ENCODE measurements around a stretch of chr6.

DNA sequence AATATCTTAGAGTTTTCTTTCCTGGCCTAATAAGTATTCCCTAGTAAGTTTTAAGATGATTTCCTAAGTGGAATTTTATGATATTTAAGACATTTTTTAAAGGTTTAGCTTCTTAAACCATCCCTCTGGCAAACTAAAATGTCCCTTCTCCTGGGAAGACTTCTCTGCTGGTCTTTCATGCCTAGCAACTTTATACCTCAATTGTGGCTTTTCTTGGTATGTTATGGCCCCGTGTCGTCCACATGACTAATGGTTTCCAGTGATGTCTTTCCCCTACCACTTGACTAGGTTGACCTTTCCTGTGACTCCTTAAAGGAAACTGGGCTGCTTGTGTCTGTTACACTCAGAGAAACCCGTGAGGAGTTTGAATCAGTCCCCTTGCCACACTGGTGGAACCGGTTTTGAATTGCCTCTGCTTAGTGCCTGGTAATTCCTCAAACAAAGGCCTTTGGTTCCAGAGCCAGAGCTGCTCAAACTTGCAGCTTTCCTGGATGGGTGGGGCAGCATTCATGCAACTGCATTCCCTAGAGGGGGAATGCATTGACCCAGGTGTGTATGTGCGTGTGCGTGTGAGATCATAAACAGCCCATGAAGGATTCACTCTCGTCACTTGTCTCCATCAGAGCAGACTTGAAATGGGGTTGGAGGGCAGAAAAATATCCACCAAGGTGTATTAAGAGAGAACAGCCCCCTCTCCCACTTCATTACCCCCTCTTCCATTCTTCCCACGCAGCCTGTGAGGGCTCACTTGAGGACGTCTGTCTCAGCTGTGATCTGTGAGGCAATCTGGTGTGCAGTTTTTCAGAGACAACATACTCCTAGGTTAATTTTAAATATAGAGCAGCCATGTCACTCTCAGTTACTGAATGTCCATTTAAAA is 22.0 kb downstream of the ECT2L start:
- PRO-cap, result no peak

DNA sequence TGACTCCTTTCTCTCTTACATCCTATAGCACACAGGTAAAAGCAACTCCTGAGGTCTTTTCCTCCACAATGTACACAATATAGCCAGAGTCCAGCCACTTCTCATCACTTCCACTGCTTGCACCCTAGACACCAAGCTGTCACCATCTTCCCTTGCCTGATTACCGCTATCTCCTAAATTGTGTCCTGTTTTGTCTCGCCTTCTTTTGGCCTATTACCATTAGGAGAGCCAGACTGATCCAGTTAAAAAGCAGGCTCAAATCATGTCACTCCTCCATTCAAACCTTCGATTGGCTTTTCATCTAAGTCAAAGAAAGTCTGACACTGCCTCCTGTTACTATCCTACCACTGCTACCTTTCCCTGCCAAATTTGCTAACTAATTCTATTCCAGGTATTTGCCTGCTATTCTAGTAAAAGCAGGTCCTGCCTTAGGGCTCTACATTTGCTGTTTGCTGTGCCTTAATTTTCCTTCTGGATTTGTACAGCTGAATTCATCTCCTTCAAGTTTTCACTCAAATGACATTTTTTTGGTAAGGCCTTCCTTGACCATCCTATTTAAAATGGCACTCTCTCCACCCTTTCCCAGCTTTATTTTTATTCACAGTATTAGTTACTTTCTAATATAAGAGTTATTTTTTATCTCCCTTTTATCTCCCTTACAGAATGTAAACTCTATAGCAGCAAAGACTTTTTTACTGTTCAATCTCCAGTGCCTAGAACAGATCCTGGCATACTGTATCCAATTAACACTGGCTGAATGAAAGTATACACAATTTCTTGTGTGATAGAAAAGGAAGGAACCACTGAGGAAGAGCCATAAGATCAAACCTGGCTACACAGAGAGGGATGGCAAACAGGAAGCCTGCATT is 68.6 kb downstream of the REPS1 start:
- PRO-cap, result no peak

GRCh38 chr6:139016840-139017703 is 11.5 kb upstream of the ABRACL start:
- PRO-cap, result no peak

DNA sequence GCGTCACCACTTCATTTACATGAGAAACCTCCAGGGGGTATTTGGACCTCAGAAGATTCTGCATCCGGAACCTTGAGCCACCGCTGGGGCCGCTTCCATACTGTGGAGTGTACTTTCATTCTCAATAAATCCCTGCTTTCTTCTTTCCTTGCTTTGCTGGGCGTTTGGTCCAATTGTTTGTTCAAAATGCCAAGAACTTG is 1.5 kb upstream of the HECA start:
- PRO-cap, result bidirectional peak, plus-strand start at position 51 of the sequence, minus-strand start outside the sequence

DNA sequence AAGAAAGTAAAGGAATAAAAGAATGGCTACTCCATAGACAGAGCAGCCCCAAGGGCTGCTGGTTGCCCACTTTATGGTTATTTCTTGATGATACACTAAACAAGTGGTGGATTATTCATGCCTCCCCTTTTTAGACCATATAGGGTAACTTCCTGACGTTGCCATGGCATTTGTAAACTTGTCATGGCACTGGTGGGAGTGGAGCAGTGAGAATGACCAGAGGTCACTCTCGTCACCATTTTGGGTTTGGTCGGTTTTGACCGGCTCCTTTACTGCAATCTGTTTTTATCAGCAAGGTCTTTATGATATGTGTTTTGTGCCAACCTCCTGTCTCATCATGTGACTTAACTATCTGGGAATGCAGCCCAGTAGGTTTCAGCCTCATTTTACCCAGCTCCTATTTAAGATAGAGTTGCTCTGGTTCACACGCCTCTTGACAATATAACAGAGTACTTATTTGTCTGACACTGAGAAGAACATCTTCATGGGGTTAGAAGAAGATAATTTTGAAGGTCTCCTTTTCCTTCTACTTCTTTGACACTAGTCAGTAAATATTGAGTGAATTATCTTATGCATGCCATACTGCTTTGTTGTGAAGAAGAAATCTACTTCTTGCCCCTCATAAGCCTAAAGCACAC is 22.2 kb downstream of the HECA start:
- PRO-cap, result no peak

GRCh38 chr6:139170151-139171123 is 35.6 kb downstream of the HECA start:
- PRO-cap, result no peak

GRCh38 chr6:139171688-139172173 is 36.9 kb downstream of the HECA start:
- PRO-cap, result no peak

- PRO-cap, result no peak
Measured at GRCh38 chr6:139176917-139178008, 42.4 kb downstream of the HECA start.

DNA sequence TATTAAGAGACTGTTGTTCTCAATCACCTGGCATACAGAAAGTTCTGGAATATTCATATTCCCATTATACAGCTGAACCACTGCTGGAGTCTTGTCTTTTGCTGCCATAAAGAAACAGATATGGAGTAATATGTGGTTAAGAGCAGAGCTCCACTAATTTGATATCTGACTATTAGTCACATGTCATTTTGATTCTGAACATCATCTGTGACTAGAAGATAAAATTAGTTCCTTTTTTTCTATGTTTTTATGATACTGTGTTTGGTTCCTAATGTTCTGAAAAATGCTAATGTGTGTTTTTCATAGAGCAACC is 33.2 kb upstream of the TXLNB start:
- PRO-cap, result unidirectional peak, minus-strand start at position 163 of the sequence

DNA sequence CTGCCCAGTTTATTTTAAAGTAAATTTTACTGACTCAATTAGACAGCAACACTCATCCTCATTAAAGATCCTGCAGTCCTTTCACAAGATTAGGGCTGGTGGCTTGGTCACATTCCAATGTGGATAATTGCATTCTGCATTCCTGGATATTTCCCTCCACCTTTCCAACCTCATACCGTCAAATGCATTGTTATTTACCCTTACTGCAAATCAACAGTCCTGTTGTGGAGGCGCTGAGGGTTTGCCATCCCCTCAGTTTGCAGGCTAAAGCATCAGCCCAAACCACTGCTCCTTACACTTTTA is 5.4 kb downstream of the CITED2 start:
- PRO-cap, result no peak

GRCh38 chr6:139375710-139376350 is 1.4 kb upstream of the CITED2 start:
- PRO-cap, result bidirectional peak, plus-strand start at chr6:139376006, minus-strand start at chr6:139375884; unidirectional peak, minus-strand start at chr6:139376145; unidirectional peak, minus-strand start at chr6:139376201

DNA sequence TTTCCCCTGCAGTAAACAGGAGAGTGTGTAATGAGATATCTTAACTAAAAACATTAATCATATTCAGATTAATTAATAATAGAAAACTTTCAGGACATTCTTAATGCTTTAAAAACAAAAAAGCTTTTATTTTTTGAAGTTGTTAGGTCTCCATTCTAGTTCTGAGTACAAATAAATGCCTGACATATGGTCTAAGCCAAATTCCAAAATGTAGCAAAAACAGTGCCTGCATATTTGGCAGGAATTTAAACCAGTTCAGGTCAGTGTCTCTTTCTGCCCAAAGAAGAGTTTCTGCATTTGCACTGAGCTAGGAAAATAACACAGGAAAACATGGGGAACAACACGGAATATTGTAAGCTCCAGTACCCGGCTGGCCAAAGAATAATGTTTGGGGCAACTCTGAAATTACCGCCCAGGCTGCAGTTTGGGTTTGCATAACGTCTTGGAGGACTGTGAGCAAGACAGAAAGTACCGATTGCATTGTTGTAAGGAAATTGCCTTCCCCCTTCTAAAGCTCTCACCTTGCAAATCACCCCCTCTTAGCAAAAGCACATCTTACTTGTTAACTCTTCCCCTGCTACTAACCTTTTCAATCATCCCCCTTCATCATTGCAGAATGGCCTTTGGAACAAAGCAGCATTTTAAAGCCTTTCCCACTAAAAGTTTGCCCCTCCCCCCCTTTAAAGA is 99.7 kb upstream of the CITED2 start:
- PRO-cap, result no peak

DNA sequence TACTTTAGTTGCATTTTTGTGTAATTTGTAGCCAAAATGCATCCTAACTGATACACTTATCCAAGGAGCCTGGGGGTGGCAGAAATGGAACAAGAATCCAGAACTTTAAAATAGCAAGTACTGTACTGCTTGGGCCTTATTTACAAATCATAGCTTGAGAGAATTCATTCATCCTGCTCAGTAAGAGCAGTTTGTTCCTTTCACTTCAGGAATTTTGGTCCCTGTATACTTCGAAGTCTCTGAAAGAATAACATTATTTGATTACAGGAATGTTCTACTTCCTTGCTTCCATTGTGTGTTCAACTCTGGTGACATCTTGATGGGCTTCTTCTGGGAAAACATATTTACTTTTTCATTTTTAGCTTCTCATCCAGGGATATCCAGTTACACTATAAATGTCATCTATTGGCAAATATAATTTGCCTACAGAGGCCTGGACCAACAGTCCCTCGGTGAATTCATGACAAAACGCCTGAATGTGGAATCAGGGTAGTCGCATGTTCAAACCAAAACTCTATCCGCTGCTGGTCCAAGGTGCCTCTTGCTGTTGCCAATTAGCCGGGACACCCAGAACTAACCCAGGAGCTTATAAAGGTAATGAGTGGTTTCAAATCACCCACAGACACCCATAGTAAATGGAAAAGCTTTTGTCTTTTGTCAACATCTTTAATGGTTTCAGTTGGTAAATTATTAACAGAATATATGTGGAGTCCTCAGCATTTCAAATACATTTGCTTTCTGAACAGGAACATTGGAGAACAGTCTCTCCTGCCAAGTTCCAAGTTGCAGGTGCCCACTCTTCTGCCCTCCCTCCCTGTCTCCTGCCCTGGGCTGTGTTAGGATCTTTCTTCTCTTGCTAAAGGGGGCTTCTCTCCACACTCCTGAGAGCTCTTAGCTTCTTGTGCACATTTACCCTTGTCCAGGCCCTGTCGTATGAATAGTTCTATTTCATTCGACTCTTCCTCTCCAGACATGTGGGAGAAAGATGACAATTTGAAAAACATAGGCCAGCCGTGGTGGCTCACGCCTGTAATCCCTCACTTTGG is 162.5 kb upstream of the CITED2 start:
- PRO-cap, result no peak

- PRO-cap, result no peak
Measured at GRCh38 chr6:139833516-139834150, 459.2 kb upstream of the CITED2 start.

DNA sequence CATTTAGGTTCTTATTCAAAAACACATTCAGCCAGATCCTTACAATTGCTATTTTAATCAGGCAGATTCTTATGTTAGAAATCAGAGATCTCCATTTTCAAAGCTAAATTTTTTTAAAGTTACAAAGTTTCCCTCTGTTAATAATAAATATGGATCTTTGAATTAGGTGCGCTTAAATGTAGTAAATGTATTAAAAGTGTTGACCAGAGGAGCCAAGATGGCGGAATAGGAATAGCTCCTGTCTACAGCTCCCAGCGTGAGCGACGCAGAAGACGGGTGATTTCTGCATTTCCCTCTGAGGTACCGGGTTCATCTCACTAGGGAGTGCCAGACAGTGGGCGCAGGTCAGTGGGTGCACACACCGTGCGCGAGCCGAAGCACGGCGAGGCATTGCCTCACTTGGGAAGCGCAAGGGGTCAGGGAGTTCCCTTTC is 386.9 kb upstream of the GJE1 start:
- PRO-cap, result no peak

- PRO-cap, result no peak
Measured at GRCh38 chr6:142015860-142016227, 116.9 kb upstream of the GJE1 start.

- PRO-cap, result no peak
Measured at GRCh38 chr6:142395583-142396484, 94.0 kb downstream of the ADGRG6 start.

- PRO-cap, result no peak
Measured at GRCh38 chr6:142771780-142772723, 172.9 kb downstream of the HIVEP2 start.

DNA sequence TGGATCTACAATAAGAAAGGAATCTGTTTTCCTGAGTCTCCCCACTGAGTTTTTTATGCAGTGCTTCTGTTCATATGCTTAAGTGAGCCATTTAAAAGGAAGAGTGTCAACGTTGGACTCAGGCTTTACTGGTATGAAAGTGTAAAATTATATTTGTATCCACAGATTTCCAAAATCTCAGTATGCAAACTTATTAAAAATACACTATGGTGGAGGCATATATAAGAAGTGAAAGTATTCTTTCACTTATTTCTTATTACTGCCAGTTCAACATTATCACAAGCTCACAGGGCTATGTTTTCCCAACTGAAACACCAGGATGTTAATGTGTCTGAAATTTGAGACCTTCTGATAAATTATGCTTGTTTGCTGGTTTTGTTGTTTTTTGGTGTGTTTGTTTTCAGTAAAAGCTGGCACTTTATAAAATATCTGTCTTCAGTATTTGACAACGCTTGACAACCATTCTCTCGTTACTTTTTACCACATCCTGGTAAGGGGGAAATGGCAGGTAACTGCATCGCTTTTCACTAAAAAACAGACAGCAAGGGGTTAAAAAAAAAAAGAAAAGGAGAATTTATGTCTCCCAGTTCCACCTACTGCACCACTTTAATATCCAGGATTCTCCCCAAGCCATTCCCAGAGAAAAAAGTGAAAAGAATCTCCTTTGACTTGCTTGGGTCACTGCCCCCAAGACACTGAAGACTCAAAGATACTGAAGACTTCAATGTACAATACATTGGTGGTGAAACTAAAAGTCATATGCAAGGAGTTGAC is 89.1 kb downstream of the HIVEP2 start:
- PRO-cap, result no peak

DNA sequence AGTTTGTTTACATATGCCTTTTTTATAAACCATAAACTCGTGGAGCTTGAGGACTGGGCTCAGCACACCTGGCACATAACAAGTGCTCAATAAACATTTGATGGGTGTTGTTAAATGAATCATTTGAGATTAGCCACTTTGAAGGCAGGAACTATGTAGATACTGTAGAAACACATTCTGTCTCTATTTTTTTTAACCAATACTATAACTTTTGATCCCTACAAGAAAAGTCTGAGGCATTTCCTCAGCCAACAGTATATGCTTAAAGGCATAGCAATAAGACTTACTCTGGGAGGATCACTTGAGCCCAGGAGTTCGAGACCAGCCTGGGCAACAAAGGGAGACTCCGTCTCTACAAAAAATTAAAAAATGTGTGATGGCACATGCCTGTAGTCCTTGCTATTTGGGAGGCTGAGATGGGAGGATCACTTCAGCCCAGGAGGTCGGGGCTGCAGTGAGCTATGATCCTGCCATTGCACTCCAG is 86.0 kb downstream of the HIVEP2 start:
- PRO-cap, result no peak